GM12892 (cell line): ENCODE results near the gene C4BPA.

- RRBS, result no CpG with 5 or more reads among the region's 7 CpGs
These were observed 891 bp downstream of the PIGR start for GRCh38 chr1:206945303-206945846.

DNA sequence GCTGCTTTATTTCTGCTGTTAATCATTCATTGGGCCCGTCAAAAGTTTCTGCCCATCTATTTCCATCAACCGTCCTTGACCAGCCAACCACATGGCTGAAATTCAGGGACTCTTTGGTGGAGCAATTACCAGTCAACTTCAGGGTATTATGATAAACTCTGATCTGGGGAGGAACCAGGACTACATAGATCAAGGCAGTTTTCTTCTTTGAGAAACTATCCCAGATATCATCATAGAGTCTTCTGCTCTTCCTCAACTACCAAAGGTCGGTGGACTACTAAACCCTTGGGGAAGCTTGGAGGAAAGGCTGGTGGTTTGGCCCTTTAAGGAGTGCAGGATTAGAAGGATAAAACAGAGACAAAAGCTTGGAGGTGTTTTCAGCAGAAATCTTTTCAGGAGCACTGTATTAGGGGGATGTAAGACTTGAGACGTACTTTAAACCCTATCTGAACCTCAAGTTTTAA lies at the start of gene C4BPA:
TSS of gene C4BPA (plus strand) at position 68 of the 464 bp plus-strand sequence.
- RRBS, result no CpG with 5 or more reads among the region's 4 CpGs

GRCh38 chr1:207309640-207310300 lies 11.7 kb upstream of the CD55 start:
- RRBS, result no CpG with 5 or more reads among the region's 4 CpGs

GRCh38 chr1:207316558-207317315 lies 4.7 kb upstream of the CD55 start:
- RRBS, result no CpG with 5 or more reads among the region's 6 CpGs

DNA sequence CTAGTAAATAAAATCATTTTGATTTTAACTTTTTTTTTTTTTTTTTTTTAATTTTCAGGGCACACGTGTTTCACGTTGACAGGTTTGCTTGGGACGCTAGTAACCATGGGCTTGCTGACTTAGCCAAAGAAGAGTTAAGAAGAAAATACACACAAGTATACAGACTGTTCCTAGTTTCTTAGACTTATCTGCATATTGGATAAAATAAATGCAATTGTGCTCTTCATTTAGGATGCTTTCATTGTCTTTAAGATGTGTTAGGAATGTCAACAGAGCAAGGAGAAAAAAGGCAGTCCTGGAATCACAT lies 38.0 kb downstream of the CD55 start:
- RRBS, result no CpG with 5 or more reads among the region's 3 CpGs

GRCh38 chr1:207737502-207737790 lies 14.4 kb upstream of the CD46 start:
- RRBS, result no CpG with 5 or more reads among the region's 2 CpGs

DNA sequence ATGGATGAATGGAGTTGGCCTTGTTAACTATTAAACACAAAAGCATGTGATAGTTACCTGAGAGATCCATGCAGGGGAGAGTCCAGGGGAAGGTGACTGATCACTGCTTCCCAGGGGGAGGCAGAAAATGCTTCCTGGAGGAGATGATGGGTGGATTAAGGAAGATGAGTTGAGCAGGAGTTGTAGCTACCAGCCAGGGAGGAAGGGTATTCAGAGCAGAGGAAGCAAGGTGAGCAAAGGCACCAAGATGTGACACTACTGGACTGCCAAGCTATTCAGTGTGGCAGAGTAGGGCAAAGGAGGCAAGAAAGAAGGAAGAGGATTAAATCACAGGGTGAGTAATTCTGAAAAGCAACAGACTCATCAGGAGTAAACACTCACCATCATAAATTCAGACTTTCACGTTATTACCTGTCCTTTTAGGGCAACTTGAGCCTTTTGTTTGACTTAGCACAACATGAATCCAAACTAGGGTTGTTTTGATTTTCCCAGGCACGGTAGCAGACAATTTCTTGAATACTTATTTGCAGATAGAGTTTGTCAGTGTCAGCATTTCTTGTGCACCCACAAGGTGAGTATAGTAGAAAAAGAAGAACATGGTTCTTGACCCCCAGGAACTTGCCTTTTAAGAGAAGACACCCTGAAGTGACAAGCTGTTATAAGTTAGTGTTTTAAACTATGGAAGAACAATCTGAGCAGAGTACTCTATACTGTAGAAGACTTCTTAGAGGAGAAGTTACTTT lies 4.3 kb downstream of the CD46 start:
- RRBS, result no CpG with 5 or more reads among the region's 2 CpGs

GRCh38 chr1:207813486-207814515 lies 61.9 kb downstream of the CD46 start:
- RRBS, result no CpG with 5 or more reads among the region's 10 CpGs

DNA sequence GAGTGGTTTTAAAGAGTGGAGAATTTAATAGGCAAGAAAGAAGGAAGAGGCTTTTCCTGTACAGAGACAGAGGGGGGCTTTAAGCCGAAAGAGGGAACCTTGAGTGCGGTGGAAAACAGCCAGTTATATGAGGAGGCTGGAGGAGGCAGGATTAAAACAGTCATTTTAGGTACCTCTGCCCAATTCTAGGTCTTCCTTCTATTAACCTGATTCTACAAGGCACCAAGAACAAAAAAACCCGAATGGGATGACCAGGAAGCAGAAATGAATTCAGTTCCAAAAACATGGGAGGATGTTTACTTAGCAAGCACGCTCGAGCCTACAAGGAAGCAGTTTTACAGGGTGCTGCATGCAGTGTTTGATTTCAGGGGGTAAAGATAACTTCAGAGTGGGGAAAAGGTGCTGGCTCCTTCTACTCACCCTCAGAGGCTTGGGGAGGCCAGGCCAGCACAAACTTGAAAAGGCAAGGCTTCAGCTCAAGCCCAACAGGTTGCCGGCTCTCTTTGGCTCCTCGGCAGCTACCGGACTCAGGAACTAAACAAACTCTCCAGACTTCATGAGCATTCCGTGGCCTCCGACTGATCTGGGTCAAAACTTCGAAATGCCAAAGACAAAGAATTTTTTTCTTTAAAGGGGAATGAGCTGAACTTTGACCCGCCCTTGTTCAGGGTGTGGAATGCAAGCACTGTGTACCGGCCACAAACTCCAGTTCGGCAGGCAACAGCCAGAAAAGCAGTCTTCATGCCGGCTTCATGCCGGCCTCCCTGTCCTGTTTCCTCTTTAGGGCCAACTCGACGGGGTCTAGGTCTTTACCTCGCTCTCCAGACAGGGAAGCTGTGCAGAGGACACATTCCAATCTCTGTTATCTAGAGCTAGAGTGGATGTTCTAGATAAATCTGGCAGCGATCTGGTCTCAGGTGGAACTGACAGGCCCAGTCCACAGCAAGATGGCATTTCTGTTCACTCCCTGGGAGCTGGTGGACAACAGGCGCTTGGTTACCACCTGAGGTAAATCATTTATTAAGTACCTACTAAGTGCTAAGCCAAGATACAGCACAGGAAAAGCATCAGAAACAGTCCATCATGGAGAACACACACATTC lies 74.8 kb downstream of the CD46 start:
- RRBS, result 95% methylated on average over 2 of the region's 21 CpGs

- RRBS, result no CpG with 5 or more reads among the region's 9 CpGs
These were observed 78.8 kb downstream of the CD46 start for GRCh38 chr1:207830591-207831158.

GRCh38 chr1:207831818-207832345 lies 79.0 kb downstream of the CD34 start:
- RRBS, result no CpG with 5 or more reads among the region's 7 CpGs

GRCh38 chr1:207838094-207838952 lies 72.6 kb downstream of the CD34 start:
- RRBS, result no CpG with 5 or more reads among the region's 14 CpGs

DNA sequence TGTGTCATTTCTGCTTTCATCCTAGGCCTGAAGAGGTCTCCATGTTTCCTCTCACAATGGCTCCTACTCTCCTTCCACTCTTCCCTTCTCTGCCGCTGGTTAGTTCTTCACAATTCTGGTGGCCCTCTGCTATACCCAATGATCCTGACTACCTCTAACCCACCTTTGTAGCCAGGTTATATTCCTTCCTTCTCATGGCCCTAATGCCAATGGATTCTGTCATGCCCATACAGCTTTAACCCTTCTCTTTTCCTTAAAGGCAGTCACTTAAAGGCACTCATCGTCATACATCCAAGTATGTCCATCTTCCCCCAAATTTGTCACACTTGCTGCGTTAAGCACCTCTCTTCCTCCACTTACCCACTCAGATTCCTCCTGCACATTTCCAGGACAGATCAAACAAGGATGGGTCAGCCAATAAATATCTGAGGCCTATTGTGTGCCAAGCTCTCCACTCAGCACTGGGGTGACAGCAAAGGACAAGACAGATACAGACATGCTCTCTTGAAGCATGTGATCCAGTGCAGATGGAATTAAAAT lies 47.8 kb downstream of the CD34 start:
- RRBS, result no CpG with 5 or more reads among the region's 3 CpGs

GRCh38 chr1:207907925-207908958 lies 2.7 kb downstream of the CD34 start:
- RRBS, result no CpG with 5 or more reads among the region's 8 CpGs

- RRBS, result no CpG with 5 or more reads among the region's 15 CpGs
These were observed 764 bp downstream of the CD34 start for GRCh38 chr1:207910111-207910610.

- RRBS, result no CpG with 5 or more reads among the region's 10 CpGs
These were observed 12.5 kb upstream of the CD34 start for GRCh38 chr1:207923349-207923947.

- RRBS, result 20% methylated on average over 3 of the region's 20 CpGs
These were observed 51.7 kb upstream of the CD34 start for GRCh38 chr1:207962420-207963246.

- RRBS, result no CpG with 5 or more reads among the region's 12 CpGs
These were observed 132.8 kb upstream of the CD34 start for GRCh38 chr1:208043578-208044362.